Caco-2 (cell line): ENCODE data around the genes APOBEC4 and PRG4.

- PRO-cap, result no peak
- RRBS, result no CpG with 5 or more reads among the region's 6 CpGs
Measured at GRCh38 chr1:183634474-183634871, 1.1 kb downstream of the ARPC5 start.

GRCh38 chr1:183652993-183653501 is at the start of gene APOBEC4:
APOBEC4 (minus strand) TSS chr1:183653316.
- PRO-cap, result no peak
- RRBS, result no CpG with 5 or more reads among the region's 2 CpGs

DNA sequence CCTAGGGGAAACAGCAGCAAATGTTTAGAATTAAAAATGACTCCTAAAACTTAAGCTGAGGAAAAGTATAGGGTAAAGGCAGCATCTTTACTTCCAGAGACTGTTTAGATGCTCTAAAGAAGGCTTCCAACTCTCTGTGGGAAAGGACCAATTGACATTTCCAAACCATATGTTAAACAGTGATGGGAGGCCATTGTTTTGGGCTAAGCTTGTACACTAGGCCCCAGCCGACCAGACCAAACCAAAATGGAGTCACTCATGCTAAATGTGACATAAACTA is 2.6 kb upstream of the APOBEC4 start:
- PRO-cap, result no peak
- RRBS, result no CpG with 5 or more reads among the region's 1 CpG

- PRO-cap, result no peak
- RRBS, result no CpG with 5 or more reads among the region's 6 CpGs
Measured at GRCh38 chr1:183804163-183804877, 600 bp upstream of the RGL1 start.

GRCh38 chr1:183809778-183810657 is 5.1 kb downstream of the RGL1 start:
- PRO-cap, result no peak
- RRBS, result no CpG with 5 or more reads among the region's 6 CpGs

DNA sequence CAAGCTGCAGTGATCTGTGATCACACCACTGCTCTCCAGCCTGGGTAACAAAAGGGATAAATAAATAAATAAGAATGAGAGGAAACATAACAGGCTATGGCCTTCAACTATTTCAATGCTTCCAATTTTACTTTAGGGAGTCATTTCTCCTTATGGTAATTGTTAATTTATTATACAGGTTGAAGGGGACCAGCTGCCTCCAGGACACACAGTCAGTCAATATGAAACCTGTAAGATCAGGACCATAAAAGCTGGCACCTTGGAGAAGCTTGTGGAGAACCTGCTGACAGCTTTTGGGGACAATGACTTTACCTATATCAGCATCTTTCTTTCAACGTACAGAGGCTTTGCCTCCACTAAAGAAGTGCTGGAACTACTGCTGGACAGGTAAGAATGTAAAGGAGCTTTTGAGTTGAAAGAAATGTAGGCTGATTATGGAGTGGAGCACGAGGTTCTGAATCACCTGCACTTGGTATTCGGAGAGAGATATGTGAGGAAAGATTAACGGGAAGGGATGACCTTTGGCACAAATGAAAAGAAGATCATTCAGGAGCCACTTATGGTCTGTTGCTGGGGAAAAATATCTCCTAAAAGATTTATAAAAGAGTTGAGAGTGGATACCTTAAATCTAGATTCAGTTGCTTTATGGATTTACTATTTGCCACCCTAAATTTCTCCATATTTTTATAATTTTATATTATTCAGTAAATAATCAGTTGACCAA is 42.6 kb downstream of the RGL1 start:
- PRO-cap, result no peak
- RRBS, result no CpG with 5 or more reads among the region's 4 CpGs

GRCh38 chr1:183900012-183900399 is 95.1 kb downstream of the RGL1 start:
- PRO-cap, result no peak
- RRBS, result no CpG with 5 or more reads among the region's 3 CpGs

DNA sequence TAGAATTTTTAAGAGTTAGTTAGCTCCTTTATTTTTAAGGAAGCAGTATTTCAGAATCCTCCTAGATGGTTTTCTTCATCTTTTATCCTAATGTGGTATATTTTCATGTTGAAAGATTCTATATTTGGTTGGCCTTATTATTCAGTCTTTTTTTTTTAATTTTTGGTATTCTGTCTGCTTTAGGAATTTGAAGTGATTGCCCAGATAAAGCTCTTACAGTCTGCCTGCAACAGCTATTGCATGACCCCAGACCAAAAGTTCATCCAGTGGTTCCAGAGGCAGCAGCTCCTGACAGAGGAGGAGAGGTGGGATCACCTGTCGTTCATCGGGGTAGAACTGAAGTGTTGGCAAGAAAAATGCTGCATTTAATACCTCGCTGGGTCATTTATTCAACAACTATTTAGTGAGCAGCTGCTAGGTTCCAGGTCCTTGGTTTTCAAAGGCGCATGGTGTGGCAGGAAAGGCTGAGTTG is 99.8 kb downstream of the RGL1 start:
- PRO-cap, result no peak
- RRBS, result no CpG with 5 or more reads among the region's 4 CpGs

- PRO-cap, result bidirectional peak, plus-strand start at chr1:183996687, minus-strand start at chr1:183996552
- RRBS, result no CpG with 5 or more reads among the region's 1 CpG
Measured at GRCh38 chr1:183996450-183996795, 41.1 kb downstream of the COLGALT2 start.

GRCh38 chr1:184606745-184607355 is 147.8 kb downstream of the EDEM3 start:
- PRO-cap, result no peak
- RRBS, result 66% methylated on average over 2 of the region's 3 CpGs

GRCh38 chr1:184621991-184623118 is 132.3 kb downstream of the EDEM3 start:
- PRO-cap, result no peak
- RRBS, result no CpG with 5 or more reads among the region's 14 CpGs

- PRO-cap, result no peak
- RRBS, result no CpG with 5 or more reads among the region's 3 CpGs
Measured at GRCh38 chr1:184893653-184894174, 80.6 kb downstream of the NIBAN1 start.

DNA sequence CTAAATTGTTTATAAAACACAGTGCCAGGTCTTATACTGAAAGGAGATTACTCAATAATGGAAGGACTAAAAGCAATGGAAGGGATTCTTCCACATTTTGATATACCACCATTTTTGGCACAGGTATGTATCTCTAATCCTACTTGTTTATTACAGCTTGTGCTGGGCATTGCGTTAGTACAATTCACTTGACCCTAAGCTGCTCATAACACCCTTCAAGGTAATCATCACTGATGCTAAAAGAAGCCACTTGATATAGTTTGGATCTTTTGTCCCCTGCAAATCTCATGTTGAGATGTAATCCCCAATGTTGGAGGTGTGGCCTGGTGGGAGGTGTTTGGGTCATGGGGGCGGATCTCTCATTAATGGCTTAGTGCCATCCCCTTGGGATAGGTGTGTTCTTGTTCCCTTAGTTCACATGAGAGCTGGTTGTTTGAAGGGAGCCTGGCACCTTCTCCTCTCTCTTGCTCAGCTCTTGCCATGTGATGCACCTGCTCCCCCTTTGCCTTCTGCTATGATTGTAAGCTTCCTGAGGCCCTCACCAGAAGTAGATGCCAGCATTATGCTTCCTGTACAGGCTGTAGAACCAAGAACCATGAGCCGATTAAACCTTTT is 71.1 kb downstream of the NIBAN1 start:
- PRO-cap, result no peak
- RRBS, result no CpG with 5 or more reads among the region's 3 CpGs

- PRO-cap, result no peak
- RRBS, result no CpG with 5 or more reads among the region's 8 CpGs
Measured at GRCh38 chr1:184971530-184972231, 2.6 kb downstream of the NIBAN1 start.

DNA sequence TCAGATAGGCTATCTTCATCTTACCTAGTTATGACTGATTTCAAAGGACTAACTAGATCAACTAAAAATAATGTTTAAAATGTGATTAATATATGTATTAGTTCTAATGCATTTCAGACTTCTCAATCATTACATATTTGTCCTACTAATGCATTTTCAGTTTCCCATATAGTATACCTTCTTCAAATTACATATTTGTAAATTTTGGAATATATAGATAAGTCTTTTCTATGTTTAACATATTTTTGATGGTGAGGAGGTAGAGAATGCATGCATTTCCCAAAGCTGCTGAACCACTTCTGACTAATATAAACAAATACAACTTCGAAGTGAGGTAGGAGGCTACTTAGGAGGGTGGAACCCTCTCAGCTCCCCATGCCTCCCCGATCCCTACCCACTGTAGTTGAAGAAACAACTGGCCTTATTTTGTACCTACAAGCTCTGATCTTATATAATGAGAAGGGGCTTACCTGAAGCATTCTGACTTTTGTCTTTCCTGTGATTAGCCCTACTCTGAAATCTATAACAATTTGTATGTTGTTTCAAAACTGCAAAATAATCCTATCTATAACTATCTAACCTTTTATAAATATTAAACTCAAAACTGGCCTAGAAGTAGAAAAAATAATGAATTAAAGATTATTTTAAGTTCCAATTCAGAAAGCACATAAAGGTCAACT is 1.7 kb downstream of the TRMT1L start:
- PRO-cap, result no peak
- RRBS, result no CpG with 5 or more reads among the region's 2 CpGs

- PRO-cap, result no peak
- RRBS, result no CpG with 5 or more reads among the region's 6 CpGs
Measured at GRCh38 chr1:185174350-185175129, 17.6 kb downstream of the SWT1 start.

- PRO-cap, result no peak
- RRBS, result no CpG with 5 or more reads among the region's 3 CpGs
Measured at GRCh38 chr1:185311460-185312520, 5.3 kb downstream of the IVNS1ABP start.

DNA sequence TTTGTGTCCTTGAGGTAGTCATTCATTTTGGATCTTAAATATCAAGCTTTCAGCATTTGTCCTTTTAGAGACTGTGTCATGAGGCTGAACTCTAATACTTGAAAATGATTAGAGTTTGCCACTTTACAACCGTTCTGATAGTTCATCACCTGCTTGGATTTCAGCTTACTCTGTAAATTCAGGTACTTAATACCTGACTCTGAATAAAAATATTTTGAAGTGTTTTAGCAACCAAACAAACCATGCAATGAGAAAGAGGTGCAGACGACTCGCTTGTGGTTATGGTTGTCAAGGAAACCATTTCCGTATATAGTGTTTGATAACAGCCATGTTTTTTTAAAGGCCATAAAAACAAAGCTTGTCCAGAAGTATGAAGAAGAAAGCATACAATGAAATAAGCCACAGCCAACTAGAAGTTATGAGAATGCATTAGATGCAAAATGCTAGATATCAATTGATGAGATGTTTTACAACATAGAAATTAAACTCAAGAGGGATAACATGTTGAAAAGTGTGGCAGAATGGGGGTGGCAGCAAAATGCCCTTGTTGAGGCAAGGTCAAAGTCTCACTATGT is 167.2 kb upstream of the HMCN1 start:
- PRO-cap, result no peak
- RRBS, result no CpG with 5 or more reads among the region's 4 CpGs

GRCh38 chr1:185968947-185969301 is 234.7 kb downstream of the HMCN1 start:
- PRO-cap, result no peak
- RRBS, result no CpG with 5 or more reads among the region's 3 CpGs

GRCh38 chr1:186296175-186296389 is at the start of gene PRG4:
PRG4 (plus strand) TSS chr1:186296279.
- PRO-cap, result no peak
- RRBS, result no CpG with 5 or more reads among the region's 2 CpGs